T-cell (primary cell): ENCODE measurements around the genes MAN1C1 and PAQR7.

DNA sequence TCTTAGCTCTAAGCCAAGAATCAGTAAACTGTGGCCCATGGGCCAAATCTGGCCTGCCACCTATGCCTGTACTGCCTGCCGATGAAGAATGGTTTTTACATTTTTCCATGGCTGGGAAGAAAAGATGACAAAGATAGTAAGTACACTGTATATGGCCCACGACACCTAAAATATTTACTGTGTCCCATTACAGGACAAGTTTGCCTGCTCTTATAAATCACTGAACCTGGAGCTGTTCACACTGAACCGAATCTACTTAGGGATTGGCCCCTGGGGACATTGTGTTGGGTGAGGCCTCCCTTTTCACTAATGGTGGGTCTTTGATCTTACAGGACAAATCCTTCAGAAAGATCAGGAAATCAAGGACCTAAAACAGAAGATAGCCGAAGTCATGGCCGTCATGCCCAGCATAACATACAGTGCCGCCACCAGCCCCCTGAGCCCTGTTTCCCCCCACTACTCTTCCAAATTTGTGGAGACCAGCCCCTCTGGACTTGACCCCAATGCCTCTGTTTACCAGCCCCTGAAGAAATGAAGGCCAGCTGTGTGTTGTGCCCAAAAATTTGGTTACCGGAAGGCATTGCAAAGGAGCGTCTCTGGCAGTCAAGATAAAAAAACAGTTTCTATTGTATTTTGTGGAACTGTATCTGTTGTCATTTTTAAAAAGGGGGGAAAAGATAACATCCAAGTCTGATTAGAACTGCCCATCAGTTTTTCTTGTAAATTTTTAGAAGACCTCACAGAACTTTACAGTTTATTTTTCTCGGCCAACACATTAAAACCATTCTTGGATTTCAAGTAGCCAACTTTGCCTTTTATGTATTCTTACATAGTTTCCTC is 45.3 kb upstream of the LDLRAP1 start:
- PRO-cap, 7 experiments = no peak in any of the 7 experiments

DNA sequence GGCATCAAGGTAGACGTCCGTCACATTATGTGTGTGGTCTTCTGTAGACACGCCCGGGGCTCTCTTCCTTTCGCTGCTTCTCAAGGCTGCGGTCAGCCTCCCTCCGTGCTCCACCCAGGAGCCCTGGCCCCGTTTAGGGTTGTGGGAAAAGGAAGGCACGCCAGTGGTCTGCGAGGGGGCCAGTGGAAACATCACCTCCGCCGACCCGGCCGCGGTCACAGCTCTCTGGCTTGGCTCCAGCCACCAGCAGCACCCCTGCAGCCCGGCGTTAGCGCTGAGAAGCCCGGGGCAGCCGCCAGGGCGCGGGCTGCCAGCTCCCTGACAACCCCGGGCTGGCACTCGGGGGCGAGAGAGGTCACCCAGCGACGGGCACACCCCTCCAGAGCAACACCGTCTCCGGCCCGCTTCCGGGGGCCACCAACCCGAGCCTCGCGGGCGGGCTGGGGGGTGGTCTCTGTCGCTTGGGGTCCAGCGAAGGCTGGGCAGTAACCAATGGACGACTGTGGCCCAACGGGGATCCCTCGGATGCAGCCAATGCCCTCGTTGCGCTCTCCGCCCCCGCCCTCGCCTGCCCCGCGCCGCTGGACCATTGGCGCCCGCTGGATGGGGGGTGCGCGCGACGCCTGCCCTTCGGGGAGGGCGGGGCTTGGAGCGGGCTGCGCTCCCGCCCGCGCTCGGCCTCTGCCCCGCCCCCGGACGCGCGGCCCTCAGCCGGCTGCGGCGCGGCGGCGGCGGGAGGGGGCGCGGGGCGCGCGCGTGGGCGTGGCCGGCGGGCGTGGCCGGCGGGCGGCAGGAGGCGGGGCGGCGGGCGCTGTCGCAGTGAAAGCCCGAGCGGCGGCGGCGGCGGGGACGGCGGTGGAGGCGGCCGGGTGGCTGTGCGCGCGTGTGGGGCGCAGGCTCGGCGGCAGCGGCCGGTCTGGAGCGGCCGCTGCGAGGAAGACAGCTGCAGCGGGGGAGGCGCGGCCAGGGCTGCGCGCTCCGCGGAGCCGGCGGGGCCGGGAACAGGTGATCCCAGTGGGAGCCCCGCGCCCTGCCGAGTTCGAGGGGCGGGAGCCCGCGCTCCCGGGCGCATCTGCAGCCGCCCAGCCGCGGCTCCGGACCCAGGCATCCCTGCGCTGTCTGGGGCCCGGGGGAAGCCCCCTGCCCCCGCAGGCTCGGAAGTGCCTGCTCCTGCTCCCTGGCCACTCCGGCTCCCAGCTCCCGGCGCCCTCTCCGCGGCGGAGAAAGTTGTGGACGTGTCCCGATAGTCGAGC is at the start of gene MAN1C1:
Gene MAN1C1 (plus strand): TSS at position 819 of the 1,253 bp plus-strand sequence.
- PRO-cap, 7 experiments = peak in 7 of 7 experiments; most common plus-strand start position 846 of the sequence (in 6); most common minus-strand start position 594 of the sequence (in 2)

DNA sequence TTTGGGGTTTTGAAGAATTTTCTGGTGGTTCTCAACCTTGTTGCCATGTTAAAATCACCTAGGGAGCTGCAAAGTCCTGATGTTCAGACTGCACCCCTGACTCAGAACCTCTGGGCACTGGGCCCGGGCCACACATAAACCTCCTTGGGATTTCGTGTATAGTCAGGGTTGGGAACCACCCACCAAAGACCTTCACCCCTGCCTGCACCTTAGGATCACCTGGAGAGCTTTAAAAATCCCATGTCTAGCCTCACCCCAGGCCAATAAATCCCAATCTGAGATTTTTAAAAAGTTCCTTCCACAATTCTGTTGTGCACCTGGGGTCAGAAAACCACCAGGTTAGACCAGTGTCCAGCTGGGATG is 26.2 kb upstream of the SELENON start:
- PRO-cap, 7 experiments = no peak in any of the 7 experiments

DNA sequence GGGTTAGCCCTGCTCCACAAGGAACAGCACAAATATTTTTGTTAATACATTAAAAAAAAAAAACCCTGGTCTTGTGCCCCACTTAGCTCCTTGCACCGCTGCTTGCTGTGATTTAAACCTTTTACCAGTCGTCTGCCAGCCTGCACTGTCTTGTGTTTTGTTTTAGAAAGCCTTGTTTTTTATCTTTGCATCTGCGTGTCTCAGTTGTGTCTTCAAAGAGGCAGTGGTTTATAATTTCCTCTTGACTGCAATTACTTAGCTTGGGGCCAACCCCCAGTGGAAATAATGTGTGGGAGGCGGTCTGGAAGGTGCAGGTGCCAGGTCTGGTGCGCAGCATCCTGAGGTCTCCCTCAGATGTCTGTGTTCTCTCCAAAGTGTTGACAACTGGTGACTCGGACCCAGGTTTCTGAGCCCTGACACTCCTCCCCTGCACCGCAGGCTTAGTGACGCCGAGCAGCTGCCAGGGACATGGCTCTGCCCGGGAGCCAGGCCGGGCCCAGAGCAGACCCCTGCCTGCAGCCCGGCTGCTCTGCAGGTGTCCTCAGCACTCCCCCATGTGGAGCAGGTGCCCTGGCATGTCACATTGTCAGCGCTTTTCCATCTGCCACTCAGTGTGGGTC is 25.1 kb upstream of the SELENON start:
- PRO-cap, 7 experiments = peak in 7 of 7 experiments; most common plus-strand start position 443 of the sequence (in 6); most common minus-strand start position 152 of the sequence (in 5)

DNA sequence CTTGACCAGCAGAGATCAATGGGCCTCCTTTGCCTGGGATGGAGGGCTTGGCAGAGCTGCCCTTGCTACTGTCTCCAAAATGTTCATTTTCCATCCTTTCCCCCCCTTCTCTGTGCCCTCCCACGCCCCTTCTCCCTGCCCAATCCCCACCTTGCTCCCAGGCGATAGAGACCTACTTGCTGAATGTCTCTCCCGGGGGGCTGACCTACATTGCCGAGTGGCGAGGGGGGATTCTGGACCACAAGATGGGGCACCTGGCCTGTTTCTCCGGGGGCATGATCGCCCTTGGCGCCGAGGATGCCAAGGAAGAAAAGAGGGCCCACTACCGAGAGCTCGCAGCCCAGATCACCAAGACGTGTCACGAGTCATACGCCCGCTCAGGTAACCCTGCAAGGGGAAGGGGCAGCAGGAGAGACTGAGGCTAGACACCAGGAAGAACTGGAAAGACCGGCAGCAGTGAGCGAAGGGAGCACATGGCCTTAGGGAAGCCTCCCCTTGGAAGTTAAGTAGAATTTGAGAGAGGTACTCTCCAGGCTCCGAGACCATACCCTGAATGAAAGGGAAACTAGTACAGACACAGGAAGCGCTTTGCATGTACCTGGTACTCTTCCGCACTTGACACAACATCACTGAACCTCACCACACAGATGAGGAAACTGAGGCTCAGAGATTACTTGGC is 21.9 kb upstream of the SELENON start:
- PRO-cap, 7 experiments = no peak in any of the 7 experiments

- PRO-cap, 7 experiments = no peak in any of the 7 experiments
Observed at GRCh38 chr1:25861167-25862257, 2.3 kb upstream of the AUNIP start.

GRCh38 chr1:25867723-25867974 is 7.9 kb downstream of the PAQR7 start:
- PRO-cap, 7 experiments = no peak in any of the 7 experiments

DNA sequence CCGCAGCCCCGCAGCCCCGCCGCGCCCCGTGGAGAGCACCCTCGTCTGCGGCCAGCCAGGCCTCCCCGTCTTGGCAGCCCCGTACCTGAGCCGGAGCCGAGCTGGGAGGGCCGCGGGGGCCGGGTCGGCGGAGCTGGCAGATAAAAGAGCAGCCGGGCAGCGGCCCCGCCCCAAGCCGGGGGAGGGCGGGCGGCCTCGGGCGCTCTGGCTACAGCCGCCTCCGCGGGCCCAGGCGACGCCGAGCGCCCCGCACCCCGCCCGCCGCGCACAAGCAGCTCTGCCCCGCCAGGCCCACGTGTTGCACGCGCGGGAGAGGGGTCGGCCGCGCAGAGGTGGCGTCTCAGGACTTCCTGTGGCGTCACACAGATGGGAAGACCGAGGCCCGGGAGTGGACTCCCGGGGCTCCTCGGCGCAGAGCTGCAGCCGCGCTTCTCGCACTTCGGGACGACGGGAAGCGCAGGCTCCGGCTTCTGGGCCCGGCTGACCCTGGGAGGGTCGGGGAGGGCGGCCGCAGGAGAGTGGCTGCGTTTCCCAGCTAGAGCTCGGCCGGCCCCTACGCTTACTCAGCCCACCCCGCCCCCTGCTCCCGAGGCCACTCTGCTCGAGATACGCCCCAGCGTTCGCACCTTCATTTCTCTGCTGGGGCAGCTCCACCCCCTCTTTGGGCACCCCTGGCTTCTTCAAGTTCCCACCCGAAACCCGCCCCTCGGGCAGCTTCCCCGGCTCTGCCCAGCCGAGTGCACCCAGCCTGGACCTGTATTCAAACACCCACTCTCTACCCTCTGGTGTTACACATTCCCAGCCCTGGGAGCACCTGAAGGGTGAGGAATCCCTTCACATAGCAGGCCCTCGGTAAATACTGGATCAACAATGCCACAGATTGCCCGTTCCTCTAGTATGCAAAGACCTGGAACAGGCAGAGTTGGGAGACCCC is at the start of gene PAQR7:
Gene PAQR7 (minus strand): TSS at position 306 of the 934 bp plus-strand sequence.
- PRO-cap, 7 experiments = peak in 7 of 7 experiments; most common plus-strand start position 365 of the sequence (in 7); most common minus-strand start position 273 of the sequence (in 3)

GRCh38 chr1:25906740-25907467 is 685 bp upstream of the STMN1 start:
- PRO-cap, 7 experiments = peak in 2 of 7 experiments; most common plus-strand start chr1:25907093 (in 2); most common minus-strand start chr1:25906923 (in 2)

GRCh38 chr1:26046479-26047149 is 696 bp upstream of the SLC30A2 start:
- PRO-cap, 7 experiments = no peak in any of the 7 experiments

DNA sequence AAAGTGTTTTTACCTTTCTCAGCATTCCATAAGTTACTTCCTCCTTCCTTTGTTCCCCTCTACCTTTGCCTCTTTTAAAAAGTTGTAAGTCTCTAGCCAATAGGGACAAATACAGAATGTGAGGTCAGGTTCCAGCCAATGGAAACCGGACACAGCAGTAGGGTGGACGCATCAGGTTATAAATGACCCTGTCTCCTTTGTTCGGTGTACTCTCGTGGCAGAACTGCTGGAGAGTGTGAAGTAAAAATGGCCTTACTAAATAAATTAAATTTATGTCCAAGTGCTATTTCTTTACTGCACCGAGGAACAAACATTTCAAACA is 18.1 kb upstream of the PDIK1L start:
- PRO-cap, 7 experiments = no peak in any of the 7 experiments

DNA sequence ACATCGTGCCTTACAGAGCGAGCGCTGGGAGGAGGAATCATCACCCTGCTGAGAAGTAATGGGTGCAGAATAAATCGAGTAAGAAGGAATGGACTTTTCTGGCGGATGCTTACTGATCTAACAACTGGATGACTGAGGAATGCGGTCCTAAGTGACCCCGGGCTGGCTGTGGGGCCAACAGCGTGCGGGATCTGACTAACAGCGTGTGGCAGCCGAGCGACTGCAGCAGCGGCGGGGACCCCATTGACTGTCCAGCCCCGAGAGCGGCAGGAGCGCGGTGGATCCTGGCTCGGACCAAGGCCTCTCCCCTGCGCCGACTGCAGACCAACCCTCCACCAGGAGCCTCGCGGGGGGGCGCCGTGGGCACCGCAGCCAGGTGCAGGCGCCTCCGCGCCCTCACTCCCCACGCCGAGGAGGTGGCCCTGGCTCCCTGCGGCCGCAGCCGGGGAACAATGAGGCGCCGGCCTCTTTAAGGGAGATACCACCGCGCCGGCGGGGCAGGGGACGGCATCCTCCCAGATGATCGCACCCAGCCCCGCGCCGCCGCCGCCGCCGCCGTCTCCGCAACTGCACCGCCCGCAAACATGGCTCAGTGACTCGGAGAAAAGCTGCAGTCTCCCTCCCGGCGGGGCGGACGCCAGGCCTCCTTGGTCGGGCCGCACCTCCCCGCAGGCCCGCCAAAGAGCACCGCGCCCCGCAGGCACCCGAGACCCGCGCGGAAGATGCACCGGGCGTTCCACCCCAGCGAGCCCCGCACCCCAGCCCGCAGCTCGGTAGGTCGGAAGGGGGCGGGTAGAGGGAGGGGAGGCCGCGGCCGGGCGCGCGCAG is 762 bp upstream of the PDIK1L start:
- PRO-cap, 7 experiments = peak in 2 of 7 experiments; most common plus-strand start position 515 of the sequence (in 1); most common minus-strand start position 398 of the sequence (in 1)

DNA sequence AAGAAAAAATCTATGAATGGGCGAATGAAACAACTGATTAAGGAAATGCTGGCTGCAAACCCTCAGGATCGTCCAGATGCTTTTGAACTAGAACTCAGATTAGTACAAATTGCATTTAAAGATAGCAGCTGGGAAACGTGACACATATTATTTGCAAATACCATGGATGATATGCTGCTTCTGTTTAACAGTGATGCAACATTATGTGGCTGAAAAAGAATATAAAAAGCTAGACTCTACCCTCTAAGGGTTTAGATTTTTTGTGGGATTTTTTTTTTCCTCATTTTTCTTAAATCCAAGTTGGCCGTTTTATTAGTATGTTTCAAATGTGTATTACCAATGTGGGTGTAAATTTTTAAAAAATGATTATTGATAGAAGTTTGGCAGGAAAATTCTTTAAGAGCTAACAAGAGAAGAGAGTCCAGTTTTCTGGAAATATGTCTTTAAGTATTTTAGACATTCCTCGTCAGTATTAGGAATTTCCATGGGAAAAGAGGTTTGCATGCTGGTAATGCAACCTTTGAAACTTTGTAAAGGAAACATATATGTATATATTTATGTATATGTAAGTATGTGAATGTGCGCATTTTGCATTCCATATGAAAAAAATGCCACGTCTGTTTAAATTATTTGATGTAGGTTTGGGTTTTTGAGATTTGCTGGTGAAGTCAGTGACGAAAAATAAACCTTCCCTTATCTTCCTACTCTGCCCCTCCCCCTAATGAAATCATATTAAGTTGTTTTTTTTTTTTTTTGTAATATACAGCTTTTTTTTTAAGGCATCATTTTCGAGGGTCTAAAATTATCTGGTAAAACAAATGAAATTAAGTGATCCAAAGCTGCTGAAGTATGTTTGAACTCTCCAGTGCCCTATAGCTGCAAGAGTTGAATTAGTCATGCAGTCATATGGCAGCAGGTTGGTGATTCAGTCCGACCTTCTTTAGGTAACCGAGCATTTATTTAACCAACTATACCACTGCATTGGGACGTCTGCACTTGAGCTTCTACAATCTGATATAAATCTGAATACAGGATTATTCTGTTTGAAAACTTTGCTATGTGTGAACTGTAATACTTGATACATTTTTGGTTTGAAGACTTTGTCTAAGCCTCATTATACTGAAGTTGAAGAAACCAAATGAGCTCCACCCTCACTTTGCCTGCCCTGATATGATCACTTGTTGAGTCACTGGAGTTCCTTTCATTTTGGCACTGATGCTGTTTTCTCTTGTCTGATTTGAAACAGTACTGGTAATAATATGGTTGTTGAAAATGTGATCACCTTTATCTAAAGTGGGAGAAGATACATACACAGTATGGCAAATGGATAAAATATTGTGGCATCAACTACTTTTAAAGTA is 11.3 kb downstream of the PDIK1L start:
- PRO-cap, 7 experiments = no peak in any of the 7 experiments

DNA sequence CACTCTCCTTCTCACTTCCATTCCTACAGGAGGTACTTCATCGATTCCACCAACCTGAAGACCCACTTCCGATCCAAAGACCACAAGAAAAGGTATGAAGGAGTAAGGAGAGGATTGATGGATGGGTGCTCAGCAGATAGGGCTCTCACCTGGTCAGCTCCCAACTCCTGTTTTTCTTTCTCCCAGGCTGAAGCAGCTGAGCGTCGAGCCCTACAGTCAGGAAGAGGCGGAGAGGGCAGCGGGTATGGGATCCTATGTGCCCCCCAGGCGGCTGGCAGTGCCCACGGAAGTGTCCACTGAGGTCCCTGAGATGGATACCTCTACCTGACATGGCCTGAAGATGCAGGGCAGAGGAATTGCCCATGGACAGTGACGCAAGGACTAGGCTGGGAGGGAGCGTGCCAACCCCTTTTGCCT is 689 bp downstream of the ZNF593 start:
- PRO-cap, 7 experiments = no peak in any of the 7 experiments

DNA sequence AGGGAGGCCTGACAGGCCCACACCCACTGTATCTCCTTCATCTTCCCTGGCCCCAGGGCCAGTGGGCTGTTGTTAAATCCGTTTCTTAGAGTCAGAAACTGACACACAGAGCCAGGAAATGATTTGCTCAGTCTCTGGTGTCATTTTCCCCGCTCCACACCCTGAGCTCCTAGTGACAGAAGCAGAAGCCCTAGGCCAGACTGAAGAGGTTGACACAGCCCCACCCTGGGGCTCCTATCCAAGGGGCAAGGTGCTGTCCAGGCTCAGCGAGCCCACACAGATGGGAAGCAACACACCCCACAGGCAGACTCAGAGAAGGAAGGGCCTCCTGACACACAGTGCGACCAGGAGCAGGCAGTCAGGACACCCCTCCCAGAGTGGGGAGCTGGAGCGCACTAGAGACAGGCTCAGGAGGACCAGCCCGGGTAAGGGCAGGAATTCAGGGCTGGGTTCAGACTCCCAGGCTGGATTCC is 930 bp downstream of the CNKSR1 start:
- PRO-cap, 7 experiments = no peak in any of the 7 experiments

DNA sequence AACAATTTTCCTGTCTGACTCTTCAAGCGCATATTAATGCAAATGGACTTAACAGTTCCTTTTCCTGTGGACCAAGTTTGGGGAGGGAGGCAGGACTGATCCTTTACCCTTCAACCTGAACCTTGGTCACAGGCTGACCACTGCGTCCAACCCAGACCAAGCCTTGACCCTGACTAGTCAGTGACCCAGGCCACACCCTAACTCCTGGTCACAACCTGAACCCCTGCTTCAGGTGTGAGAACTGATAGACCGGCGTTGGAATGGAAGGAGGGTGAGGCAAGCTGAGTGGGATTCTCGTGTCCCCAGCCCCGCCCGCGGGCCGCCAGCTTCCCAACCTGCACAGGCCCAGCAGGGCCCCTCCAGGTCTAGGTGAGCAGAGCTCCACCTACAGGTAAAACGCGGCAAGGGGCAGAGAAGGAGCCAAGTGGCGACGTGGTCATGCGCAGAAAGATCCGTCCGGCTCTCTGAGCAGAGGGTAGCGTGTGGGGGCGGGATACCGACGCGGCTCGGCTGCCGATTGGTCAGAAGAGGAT is 372 bp upstream of the CEP85 start:
- PRO-cap, 7 experiments = peak in 5 of 7 experiments; most common minus-strand start position 359 of the sequence (in 4)

- PRO-cap, 7 experiments = peak in 2 of 7 experiments; most common plus-strand start chr1:26283186 (in 2)
Observed at GRCh38 chr1:26282962-26283348, 3.1 kb downstream of the SH3BGRL3 start.

DNA sequence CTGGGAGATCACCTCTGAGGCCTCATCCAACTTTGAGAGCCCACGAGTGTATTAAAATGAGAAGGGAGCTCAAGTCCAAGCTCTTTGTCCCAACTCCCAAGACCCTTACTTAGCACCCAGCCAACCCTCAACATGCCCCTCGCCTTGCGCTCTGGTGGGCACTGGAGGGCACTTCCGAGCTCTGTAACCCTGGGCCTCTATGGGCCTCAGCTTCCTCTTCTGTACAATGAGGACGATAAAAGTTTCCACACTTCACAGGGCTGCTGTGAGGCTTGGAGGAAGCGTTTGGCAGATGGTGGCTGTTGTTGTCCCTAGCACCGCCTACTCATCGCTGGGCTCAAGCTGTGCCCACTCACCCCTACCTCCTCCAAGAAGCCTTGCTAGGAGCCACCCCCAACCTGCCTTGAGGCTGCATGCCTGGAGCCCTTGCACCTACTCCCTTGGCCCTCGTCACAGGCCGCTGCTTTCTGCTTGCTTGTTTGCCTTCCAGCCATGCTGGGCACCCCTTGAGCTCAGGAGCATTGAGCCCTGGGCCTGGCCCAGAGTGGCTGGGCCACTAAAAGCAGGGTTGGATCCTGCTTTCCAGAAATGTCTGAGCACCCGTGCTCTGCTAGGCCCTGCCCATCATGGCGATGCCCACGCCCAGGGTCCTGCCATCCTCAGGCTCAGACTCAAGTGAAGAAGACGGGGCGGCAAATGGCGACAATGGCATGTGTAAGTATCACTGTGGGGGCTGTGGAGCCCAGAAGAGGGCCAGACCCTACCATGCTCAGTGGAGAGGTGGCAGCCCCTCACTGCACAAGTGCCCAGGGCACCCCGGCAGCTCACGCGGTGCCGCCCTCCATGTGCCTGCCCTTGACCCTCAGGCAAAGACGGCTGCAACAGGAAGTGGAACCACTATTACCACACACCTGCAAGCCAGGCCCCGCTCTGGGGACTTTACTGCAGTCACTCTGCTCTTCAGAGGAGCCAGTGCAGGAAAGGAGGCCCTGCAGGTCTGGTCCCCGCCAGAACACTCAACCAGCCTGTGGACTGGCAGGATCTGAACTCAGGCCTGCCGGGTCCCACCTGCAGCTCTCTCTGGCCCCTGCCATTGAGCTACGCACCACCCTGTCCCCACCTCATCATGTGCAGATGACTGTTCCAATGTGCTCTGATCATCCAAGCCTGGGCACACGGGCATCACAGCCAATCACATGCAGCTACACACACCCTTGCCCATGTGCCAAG is 9.5 kb downstream of the SH3BGRL3 start:
- PRO-cap, 7 experiments = peak in 1 of 7 experiments; most common plus-strand start position 972 of the sequence (in 1); most common minus-strand start position 932 of the sequence (in 1)

DNA sequence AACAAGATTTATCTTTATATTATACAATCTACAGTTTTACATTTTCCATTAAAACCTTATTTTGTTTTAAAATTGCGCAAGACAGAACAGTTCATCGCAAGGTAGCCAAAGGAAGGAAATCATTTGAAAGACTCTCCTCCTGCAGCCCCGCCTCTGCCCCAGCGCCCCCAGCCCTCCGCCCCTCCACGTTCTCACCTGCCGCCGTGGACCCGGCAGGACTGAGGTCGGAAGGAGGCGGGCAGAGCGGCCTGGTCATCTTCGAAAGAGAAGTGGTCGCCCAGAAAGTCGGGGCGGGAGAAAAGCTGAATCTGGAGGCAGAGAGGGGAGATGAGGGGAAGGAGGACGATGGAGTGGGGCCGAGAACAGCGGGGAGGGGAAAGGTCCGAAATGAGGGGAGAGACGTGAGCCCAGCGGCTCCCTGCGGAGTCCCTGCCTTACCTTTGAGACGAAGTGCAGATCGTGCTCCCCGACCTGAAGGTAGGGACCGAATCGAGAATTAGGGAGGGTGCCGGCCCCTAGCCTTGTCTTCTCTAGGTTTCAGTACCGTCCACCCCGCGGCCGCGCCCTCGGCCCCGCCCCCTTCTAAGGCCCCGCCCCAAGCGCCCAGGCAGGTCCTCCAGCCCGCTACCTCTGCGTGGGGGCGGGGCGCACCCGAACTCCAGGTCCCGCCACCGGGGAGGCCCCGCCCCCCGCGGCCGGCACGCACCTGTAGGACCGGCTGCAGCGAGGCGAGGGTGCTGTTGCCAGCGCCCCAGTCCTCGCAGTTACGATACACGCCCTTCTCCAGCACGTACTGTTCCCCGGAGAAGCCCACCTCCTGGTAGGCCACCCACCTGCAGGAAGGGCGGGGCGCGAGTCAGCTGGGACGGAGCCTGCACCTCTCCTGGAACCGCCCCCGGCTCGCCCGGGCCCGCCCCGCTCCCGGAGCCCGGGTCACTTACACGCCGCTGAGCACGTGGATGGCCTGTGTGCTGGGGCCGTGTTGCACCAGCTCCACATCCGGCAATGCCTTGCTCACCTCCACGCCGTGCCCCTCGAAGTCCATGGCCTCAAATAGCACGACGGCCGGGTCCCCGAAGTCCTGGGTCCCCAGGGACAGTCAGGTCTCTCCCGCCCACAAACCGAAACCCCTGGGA is 17.7 kb downstream of the CRYBG2 start:
- PRO-cap, 7 experiments = peak in 1 of 7 experiments; most common minus-strand start position 771 of the sequence (in 1)

DNA sequence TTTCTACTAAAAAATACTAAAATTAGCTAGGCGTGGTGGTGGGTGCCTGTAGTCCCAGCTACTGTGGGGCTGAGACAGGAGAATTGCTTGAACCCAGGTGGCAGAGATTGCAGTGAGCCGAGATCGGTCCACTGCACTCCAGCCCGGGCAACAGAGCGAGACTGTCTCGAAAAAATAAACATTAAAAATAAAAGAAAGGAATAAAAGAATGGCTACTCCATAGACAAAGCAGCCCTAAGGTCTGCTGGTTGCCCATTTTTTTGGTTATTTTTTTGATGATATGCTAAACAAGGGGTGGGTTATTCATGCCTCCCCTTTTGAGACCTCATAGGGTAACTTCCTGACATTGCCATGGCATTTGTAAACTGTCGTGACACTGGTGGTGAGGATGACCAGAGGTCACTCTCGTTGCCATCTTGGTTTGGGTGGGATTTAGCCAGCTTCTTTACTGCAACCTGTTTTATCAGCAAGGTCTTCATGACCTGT is 11.3 kb downstream of the HMGN2 start:
- PRO-cap, 7 experiments = peak in 2 of 7 experiments; most common plus-strand start position 366 of the sequence (in 1)